OCI-LY7 (cell line): ENCODE results near the gene MIEF1.

DNA sequence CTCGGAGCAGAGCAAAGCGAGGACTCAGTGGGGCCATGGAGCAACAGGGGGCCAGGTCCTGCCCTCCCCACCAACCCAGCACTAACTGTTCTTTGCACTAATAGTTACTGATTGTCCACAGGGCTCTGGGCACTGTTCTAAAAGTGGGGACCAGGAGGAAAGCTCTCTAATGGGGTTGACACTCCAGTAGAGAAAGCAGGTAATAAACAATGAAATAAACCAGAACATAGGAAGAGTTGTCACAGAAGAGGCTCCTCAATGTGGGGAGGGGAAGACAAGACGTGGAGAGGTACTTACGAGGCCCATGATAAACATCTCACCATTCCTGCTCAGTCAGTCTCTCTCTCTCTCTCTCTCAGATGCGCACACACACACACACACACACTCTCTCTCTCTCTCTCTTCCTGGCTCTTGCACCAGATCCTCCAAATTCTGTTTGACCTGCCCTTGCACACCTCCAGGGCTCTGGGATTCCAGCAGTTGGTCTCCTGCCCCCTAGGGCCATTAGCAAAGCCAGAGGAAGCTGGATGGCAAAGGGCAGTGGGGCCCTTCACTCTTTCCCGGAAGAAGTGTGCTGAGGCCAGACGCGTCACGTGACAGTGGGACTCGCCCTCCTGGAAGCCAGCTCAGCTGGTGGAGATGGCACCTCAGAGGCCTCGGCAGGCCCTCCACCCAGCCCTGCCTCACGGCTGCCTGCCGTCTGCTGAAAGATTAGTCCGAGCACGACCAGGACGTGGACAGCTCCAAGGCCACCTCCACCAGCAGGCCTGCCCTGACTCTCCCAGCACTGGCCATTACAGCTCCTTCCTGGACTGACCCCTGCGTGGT is 4.0 kb downstream of the PDGFB start:
- PRO-cap = no peak
- RAMPAGE, long total RNA = no peak

- PRO-cap = bidirectional peak, plus-strand start at chr22:39300053, minus-strand start at chr22:39299930
- RAMPAGE, long total RNA = no peak
Measured at GRCh38 chr22:39299670-39300853, 19.4 kb downstream of the RPL3 start.

DNA sequence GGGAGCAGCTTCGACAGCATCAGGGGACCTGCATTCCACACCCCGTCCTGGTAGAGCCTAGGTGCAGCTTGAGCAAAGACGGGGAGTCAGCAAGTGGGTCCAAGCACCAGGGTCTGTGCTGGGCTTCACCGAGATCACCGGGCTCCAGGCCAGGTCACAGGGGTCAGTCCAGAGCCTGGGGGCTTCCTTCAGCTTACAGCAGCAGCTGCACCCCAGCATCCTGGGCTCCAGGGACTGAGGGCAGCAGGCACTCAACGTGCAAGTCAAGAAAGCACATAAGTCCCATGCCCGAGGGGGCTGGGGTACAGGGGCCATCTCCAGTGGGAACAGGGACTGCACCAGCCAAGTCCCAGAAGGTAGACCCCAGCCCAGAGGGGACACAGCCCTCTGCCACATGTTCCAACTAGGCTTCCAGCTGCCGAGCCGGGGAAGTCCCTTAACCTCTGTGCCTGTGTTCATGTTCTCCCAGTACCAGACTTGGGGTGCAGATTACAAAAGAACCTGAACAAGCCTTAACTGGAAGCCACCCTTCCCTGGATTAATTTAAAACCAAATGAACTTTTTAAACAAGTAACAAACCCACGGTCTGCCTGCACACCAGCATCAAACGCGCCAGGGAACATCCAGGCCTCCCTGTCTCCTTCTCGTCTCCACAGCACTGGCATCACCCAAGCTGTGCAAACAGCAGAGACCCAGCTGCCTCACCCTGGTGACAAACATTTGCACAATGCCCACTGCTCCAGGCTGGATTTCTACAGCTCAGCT is 7.3 kb downstream of the RPL3 start:
- PRO-cap = no peak
- RAMPAGE, long total RNA = no peak

DNA sequence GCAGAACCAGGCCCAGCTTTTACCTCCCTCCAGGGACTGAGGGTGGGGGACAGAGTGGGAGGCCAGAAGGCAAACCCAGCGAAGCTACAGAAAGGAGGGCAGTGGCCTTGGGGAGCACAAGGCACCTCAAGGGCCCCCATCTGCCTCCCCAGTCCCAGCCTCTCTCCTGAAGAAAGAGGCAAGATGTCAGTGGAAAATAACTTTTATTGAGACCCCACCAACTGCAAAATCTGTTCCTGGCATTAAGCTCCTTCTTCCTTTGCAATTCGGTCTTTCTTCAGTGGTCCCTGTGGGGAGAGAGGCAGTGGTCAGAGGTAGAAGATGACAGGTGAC is 6.8 kb downstream of the RPL3 start:
- PRO-cap = no peak
- RAMPAGE, long total RNA = no peak

GRCh38 chr22:39318885-39319537 is 412 bp downstream of the RPL3 start:
- PRO-cap = no peak
- RAMPAGE, long total RNA = no peak

- PRO-cap = no peak
- RAMPAGE, long total RNA = no peak
Measured at GRCh38 chr22:39418554-39419538, 19.3 kb downstream of the TAB1 start.

DNA sequence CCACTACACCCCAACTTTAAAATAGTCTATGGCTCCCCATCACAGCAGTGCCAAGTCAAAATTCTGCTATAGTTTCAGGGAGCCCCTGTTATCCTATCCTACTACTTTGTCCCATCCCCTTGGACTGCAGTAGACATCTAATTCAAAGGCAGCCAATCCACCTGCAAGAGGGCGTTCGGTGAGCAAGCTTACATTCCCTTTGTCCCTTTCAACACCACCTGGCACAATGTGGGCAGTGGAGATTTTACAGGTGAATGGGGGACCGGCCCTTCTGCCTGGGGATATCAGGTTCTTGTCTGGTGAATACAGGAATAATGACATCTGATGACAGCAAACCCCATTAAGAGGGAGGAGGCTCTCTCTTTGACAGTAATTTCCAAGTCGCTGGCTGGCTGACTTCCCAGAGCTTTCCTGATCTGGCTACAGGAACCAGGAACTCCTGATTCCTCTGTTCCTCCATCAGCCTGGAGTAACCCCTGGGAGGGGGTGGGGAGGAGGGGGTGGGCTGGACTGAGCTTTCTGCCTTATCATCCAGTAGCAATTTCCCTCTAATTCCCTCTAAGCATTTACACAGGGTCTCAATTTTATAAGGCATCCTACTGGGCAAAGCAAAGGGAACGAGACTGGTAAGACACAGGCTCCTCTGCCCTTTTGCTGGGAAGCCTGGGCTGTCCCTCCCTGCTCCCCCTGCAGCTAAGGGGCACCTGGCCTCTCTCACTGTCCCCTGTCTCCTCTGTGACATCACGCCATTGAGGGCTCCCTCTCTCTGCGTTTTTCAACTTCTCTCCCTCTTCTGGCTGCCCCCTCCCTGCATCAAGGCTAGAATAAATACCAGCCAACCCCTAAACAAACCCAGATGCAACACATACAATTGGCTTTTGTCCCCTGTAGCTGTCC is 3.7 kb upstream of the MIEF1 start:
- PRO-cap = no peak
- RAMPAGE, long total RNA = no peak

- PRO-cap = bidirectional peak, plus-strand start at chr22:39502362, minus-strand start at chr22:39502143
- RAMPAGE, long total RNA = no peak
Measured at GRCh38 chr22:39501951-39502456, at the start of gene MIEF1. Gene MIEF1 (plus strand): TSS chr22:39502290.

DNA sequence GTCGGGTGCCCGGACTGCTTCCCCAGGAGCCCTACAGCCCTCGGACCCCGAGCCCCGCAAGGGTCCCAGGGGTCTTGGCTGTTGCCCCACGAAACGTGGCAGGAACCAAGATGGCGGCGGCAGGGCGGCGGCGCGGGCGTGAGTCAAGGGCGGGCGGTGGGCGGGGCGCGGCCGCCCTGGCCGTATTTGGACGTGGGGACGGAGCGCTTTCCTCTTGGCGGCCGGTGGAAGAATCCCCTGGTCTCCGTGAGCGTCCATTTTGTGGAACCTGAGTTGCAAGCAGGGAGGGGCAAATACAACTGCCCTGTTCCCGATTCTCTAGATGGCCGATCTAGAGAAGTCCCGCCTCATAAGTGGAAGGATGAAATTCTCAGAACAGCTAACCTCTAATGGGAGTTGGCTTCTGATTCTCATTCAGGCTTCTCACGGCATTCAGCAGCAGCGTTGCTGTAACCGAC is 603 bp downstream of the ATF4 start:
- PRO-cap = no peak
- RAMPAGE, long total RNA = no peak

DNA sequence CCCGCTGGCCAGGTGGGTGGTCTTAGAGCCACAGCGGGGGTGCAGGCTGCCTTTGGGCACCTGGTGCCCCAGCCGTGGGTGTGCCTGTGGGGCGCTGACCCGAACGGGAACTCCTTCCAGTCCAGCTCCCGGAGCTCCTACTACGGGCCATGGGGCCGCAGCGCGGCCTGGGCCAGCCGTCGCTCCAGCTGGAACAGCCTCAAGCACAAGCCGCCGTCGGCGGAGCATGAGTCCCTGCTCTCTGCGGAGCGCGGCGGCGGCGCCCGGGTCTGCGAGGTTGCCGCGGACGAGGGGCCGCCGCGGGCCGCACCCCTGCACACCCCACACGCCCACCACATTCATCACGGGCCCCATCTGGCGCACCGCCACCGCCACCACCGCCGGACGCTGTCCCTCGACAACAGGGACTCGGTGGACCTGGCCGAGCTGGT is 91.3 kb downstream of the CACNA1I start:
- PRO-cap = no peak
- RAMPAGE, long total RNA = no peak

- PRO-cap = no peak
- RAMPAGE, long total RNA = no peak
Measured at GRCh38 chr22:39663692-39664132, 93.2 kb downstream of the CACNA1I start.

- PRO-cap = no peak
- RAMPAGE, long total RNA = no peak
Measured at GRCh38 chr22:39723633-39724356, 153.2 kb downstream of the CACNA1I start.

DNA sequence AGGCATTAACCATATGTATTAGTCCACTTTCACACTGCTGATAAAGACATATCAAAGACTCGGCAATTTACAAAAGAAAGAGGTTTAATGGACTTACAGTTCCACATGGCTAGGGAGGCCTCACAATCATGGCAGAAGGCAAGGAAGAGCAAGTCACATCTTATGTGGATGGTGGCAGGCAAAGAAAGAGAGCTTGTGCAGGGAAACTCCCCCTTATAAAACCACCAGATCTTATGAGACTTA is 19.8 kb downstream of the ENTHD1 start:
- PRO-cap = no peak
- RAMPAGE, long total RNA = no peak

GRCh38 chr22:39907465-39908232 is 6.8 kb downstream of the GRAP2 start:
- PRO-cap = no peak
- RAMPAGE, long total RNA = no peak

DNA sequence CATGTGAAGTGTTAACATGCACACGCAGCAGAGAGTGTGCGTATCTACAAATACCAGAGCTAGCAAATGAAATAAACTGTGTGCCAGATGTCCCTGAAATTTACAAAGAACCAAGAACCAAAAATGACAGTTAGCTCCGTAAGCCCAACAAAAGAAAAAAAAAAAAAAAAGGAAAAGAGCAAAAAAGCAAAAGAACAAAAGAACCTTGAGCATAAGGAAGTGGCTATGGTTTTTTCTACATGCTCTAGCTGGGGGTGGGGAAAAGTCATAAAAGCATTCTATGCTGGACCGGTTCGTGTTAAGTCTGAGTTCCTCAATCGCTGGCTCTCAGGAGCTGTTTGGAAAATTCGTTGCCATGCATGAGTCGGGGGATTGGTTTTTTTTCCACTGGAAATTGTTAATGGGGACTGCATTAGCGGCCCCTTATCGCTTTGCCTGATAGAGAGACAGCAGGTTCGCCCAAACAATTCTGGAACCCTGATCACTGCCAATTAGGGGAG is 25.5 kb downstream of the GRAP2 start:
- PRO-cap = no peak
- RAMPAGE, long total RNA = no peak

GRCh38 chr22:39937601-39938141 is 22.5 kb upstream of the TMA7B start:
- PRO-cap = no peak
- RAMPAGE, long total RNA = no peak

DNA sequence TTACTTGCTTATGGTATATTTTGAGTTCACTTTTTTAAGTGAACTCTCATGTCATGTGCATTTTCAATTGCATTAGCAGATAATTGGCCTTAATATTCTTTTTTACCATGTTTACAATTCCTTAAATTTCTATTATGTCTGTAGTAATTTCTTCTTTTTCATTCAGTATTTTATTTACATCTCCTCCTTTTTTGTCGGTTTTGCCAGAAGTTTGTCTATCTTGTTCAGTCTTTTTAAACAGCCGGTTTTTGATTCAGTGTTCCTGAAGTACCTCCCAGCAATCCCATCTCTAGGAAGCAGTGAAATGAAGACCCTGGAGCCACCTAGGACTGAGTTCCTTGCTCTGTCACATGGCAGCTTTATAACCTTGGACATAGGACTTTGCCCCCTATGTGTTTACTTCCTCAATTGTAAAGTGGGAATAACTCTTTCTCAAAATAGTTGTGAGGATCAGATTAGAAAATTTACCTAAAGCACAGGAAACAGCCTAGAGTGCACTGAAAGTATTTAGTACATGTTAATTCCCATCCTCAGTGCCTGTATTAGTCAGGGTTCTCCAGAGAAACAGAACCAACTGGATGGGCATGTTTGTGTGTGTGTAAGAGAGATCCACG is 19.8 kb downstream of the FAM83F start:
- PRO-cap = no peak
- RAMPAGE, long total RNA = no peak

DNA sequence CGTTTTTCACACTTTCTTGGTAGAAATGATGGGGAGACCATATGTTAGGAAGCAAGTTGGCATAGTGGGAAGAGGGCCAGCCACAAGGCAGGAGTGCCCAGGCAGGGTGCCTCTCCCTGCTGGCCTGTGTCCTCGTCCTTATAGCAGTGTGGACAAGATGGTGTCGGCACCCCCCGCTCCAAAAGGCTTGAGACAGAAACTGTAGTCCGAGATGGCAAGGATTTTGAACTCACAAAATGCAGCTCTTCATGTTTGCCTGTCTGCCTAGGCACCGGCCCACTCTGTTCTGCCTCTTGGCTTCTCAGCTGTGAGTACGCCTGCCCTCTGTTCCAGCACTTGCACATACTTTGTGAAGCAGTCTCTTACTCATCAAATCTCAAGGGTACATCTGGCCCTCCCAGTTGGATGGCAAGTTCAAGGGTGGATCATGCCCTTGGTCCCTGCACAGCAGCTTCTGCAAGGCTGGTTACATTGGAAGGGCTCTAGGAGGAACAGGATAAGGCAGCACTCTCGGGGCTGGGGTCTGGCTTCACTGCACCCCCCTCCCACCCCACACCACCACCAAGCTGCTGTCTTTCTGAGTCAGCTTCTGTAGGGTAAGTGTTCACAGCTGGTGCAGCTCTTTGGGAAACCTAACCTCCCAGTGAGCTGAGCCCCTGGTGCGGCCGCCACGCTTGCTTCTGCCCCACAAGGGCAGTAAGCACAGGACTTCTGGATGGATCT is 37.0 kb downstream of the FAM83F start:
- PRO-cap = no peak
- RAMPAGE, long total RNA = no peak

DNA sequence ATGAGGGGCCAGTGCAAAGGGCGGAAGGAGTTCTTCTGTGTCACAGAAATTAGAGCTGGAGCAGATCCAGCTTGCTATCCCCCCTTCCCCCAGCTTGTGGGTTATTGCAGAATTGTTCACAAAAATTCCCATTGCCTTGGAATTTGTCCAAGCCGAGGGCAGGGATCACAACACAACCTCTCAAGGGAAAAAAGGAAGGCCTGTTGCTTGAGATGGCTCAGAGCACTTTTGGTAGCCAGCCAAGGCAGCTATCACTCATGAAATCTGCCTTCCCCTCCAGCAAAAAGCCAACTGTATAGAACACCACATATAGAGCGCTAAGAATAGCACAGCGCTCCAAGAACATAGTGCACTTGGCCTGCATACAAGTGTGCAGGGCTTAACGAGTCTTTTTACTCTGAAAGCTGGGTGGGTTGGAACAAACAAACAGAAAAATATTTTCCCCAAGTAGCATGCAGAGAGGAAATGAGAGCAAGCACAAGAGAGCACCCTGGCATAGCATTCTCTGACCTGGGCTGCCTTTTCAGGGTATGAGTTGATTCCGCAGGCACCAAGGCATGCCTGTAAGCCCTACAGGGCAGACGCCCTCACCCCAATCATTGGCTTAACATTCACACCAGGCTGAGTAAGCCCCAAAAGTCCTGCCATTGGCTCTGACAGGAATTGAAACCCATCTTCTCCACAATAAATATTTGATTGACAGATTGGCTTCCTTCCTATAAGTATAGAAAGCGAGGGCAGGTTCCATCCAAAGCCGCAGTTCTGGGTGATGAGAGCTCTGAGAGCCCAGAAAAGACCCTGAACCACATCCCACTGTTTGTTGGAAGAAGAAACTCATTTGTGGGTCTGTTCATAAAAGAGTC is 46.4 kb downstream of the FAM83F start:
- PRO-cap = no peak
- RAMPAGE, long total RNA = no peak

GRCh38 chr22:40054716-40055470 is 60.1 kb downstream of the FAM83F start:
- PRO-cap = no peak
- RAMPAGE, long total RNA = no peak